LUHMES (cell line): Measurements from ENCODE around the genes CHMP5, AQP3, DCAF12 and UBAP1.

- PRO-cap: no peak
Observed at GRCh38 chr9:32404725-32405533, 20.5 kb downstream of the ACO1 start.

DNA sequence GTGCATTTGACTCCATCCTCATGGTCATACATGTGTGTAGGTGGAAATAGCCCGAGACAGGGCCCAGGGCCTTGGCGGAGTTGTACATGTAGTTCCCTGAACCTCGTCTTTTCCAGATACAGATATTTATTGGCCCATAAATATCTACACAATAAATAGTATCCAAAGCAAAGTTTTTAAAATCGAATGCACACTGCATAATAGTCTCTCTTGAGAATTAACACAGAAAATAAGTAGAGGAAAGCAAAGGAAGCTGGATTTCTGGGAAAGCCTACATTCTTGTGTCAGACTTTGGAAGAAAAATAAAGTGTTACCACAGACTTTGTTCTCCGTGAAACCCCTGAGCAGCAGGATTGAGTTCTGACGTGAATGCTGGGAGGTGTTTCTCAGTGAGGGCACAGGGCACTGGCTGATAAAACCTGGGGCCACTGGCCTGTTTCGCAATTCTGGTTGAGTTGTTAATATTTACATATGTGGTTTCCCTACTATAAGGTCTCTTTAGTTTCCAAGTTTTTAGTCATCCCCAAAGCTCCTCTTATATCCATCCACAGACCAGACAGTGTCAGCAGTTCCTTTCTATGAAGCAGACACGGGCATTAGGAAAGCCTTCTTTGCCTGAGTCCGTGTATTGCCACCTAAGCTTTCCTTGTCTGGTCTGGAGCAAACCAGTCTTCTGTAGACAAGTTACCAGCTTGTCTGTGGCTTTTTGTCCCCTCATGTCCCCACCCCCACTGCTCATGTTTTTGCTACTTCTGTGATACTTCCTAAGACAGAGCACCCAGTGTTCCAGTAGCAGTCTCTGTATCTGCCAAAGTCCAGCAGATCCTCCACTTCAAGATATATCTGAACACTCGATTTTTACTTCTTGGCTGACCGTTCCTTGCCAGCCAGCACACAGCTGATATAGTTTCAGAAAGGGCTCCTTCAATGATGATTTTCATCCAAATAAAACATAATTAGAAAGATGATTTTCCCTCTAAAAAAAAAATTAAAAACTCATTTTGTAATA, 41.9 kb downstream of the ACO1 start:
- PRO-cap: no peak

DNA sequence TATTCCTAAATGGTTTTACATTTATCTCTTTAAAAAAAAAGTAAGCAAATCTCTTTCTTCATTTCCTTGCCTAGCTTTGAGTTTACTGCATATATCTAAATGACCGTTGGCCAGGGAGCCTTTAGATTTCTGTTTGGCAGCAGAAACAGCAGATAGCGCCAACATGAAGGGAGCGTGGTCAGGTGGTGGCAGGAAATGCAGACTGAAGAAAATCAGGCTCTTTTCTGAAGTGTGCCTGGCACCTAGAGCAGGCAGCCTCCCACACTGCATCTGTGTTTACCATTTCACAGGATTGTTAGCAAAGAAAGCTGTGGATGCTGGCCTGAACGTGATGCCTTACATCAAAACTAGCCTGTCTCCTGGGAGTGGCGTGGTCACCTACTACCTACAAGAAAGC, 42.6 kb downstream of the ACO1 start:
- PRO-cap: no peak

- PRO-cap: no peak
Observed at GRCh38 chr9:32551229-32552071, 677 bp upstream of the SMIM27 start.

GRCh38 chr9:32710263-32710788, 73.0 kb upstream of the TMEM215 start:
- PRO-cap: no peak

DNA sequence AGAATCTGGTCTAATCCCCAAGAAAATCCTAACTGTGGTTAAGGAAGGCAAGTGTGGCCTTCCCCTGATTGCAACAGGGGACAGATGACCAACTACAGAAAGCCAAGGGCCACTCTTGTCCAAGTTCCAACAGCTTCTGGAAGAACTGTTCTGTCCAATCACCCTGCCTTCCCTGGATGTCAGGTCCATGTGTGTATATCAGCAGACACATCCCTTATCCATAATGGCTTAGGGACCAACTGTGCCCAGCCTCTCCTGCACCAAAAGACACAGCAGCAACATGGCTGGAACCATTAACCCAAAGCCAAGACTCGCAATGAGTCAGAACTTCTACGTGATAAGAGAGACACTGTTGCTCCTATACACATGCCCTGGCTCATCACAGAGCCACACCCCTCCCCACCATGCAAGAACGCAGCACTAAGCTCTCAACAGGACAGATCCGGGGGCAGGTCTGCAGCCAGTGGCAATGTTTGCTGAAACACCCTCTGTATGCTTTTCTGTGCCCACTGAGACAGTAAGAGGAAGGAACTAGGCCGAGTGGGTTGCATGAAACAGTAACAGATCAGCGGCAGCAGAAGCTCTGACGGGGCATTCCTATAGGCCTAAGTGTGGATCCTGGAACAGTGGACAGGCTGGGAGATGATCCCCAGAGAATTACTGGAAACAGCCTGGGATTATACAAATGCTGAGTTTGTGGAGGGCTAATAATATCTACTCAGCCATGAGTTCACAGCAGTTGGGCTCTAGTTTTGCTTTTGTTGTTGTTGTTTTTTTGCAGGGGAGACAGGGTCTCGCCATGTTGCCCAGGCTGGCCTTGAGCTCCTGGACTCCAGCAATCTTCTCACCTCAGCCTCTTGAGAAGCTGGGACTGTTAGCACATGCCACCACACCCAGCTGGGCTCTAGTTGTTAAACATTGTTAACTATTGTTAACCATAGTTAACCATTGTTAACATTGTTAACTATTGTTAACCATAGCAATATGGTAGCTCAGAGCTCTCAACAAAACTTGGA, 41.1 kb downstream of the B4GALT1 start:
- PRO-cap: no peak

DNA sequence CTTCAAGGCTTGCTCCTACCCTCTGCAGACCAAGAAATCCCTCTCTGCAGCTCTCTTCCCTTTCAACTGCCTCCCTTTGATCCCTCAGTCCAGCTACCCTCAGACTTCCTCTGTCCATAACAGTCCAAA, 9.0 kb downstream of the B4GALT1 start:
- PRO-cap: no peak

DNA sequence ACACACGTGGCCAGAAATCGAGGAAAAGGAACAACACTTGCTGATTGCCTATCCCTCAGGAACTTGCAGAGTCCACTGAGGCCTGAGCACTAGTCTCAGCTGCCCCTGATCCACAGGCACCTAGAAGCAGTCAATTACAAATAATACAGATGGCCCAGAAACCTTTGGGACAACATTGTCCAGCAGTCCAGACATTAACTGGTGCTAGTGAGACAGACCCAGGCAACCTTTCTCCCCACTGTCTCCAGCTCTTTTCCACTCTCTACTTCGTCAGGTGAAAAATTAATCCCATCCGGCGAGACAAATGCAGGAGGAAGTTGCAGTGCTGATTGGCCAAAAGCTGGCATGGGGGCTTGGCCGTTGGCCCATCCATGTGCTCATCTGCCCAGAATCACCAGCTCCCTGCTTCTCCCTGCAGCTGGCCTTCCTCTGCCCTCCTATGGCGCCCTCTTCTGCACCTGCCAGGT, 3.5 kb upstream of the B4GALT1 start:
- PRO-cap: no peak

GRCh38 chr9:33244203-33244620, 4.2 kb downstream of the SPINK4 start:
- PRO-cap: no peak

DNA sequence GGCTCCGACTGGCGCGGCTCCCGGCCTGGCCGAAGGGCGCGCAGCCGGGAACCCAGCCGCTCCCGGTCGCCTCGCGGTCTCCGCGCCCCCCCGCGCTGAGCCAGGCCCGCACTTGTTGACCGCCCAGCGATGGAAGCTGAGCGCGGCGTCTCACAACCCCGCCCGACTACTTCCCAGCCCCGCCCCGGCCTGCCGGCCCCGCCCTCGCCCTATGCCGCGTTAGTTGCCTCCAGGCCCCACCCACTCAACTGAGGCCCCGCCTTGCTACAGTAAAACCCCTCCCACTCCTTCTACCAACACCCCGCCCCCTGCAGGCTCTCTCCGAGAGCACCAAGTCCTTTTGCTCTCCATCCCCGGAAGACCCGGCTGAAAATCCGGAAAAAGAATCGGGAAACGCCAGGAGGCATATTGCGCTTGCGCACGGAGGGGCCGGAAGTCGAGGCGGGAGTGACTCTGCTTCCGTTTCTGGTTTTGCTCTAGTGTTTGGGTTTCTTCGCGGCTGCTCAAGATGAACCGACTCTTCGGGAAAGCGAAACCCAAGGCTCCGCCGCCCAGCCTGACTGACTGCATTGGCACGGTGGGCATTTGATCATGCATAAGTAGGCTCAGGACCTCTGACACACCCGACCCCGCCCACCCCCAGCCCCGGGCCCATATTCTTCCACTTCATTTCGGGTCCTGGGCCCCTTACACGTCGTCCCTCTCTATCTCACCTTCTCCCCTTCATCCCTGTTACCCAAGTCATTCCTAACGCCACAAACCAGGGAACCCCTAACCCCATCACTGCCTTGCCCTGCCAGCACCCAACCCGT, at the start of gene CHMP5:
CHMP5 (plus strand) TSS at position 479 of the 812 bp plus-strand sequence.
- PRO-cap: bidirectional peak, plus-strand start at position 479 of the sequence, minus-strand start at position 139 of the sequence

GRCh38 chr9:33447335-33448119, at the start of gene AQP3:
Gene AQP3, minus strand, starts transcription at chr9:33447593.
- PRO-cap: bidirectional peak, plus-strand start at chr9:33447716, minus-strand start at chr9:33447425

DNA sequence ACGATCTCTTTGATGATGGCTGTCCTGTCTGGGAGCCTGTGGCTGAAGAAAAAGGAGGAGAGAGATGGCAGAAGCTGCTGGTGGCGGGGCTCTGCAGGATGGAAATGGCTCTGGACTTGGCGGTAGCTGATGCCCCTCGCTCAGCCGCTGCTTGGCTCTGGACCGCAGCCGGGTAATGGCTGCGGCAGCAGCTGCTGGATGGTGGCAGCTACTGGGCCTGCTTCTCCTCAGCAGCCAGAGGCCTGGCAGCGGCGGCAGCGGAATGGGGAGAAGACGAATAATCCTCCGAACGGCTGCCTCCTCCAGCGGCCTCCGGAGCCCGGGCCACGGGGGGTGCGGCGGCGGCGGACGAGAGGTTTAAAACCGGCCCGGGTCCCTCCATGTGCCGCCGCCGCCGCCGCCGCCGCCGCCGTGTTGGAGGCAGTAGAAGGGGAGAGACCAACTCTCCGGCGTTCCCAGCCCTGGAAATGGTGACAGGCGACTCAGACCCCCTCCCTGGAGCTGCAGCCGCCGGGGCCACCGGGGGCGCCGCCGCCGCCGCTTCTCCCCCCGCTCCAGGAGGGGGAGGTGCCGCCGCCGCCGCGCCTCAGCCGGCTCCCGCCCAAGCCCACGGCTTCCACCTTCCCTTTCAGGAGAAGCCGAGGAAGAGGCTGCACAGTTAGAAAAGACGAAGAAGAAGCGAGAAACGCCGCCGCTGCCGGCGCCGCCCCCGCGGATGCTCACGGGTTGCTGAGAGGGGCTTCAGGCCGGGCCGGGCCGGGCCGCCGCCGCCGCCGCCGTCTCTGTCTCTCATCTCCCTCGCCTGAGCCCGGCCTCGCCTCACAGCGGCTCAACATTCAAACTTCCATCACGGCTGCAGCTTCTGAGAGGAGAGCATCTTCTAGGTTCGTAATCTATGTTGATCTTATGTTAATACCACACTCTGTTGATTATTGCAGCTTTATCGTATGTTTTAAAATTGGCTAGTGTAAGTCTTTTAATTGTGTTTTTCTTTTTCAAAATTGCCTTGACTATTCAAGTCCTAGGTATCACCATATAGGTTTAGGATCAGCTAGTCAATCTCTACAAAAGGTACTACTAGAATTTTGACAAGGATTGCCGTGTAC, 118.4 kb upstream of the PRSS3 start:
- PRO-cap: bidirectional peak, plus-strand start at position 160 of the sequence, minus-strand start at position 160 of the sequence; bidirectional peak, plus-strand start at position 624 of the sequence, minus-strand start at position 409 of the sequence; bidirectional peak, plus-strand start at position 821 of the sequence, minus-strand start at position 791 of the sequence

GRCh38 chr9:33748689-33749570, 46.4 kb upstream of the PRSS3 start:
- PRO-cap: no peak

- PRO-cap: no peak
Observed at GRCh38 chr9:33785831-33786695, 9.3 kb upstream of the PRSS3 start.

- PRO-cap: no peak
Observed at GRCh38 chr9:33917369-33918245, 100.6 kb downstream of the UBE2R2 start.

- PRO-cap: no peak
Observed at GRCh38 chr9:33918246-33918561, 101.2 kb downstream of the UBE2R2 start.

GRCh38 chr9:34072435-34072940, 23.8 kb upstream of the UBAP2 start:
- PRO-cap: no peak

DNA sequence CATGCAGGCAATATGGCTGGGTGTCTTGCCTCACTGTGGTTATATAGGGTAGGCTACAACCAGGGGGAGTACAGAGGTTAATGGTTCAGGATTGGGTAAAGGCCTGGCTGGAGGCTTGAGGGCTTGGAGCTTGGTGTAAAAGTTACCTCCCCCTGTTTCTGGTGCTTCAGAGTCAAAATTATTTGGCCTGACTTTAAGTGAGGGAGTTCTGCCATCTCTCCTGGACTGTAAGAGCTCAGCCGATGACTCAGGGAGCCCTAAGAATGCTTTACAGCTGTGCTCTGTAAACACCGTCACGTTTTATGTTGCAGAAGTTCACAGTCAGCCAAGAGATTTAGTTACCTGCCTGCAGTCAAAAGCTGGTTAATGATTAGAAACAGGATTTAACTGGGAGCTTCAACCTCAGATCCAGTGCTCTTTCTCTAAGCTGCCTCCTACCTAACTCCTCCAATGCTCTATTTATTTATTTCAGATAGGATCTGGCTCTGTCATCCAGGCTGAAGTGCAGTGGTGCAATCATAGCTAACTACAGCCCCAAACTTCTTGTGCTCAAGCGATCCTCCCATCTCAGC, 24.4 kb upstream of the UBAP2 start:
- PRO-cap: no peak

- PRO-cap: bidirectional peak, plus-strand start at chr9:34126461, minus-strand start at chr9:34126417; bidirectional peak, plus-strand start at chr9:34126816, minus-strand start at chr9:34126703
Observed at GRCh38 chr9:34126123-34127312, at the start of gene DCAF12. Gene DCAF12, minus strand, starts transcription at chr9:34126698.

GRCh38 chr9:34178735-34179706, at the start of gene UBAP1:
Gene UBAP1, plus strand, starts transcription at chr9:34179043.
- PRO-cap: bidirectional peak, plus-strand start at chr9:34179039, minus-strand start at chr9:34178935; bidirectional peak, plus-strand start at chr9:34179421, minus-strand start at chr9:34179427